ENCODE measurements around a stretch of chr5.

- PRO-cap, result no peak
These were observed 47.9 kb upstream of the C6 start for GRCh38 chr5:41261178-41261701.

GRCh38 chr5:42377556-42377986 is 45.7 kb upstream of the GHR start:
- PRO-cap, result no peak

DNA sequence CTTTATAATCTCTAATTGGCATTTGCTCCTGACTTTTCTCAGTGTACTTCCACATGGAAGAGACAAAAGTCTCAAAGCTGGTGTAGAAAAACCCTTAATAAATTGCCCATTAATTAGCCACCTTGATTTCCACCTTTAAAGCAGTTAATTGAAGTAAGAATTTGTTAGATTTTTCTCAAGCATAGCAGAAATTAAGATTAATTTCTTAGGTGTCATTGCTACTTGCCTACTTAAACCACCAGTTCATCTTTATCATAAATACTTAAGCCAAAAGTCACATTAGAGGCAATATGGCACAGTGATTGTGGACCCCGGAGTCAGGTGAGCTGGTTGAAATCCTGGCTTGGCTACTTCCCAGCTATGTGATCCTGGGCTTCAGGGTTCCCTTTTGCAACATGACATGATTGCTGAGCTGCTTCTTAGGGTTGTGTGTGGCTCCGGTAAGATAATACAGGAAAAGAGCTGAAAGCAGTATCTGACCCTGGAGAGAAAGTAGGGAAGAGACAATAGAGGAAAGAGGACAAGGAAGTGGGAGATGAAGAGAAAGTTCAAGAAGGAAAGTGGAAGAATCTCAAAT is 92.9 kb downstream of the GHR start:
- PRO-cap, result no peak

- PRO-cap, result no peak
These were observed 131.1 kb downstream of the GHR start for GRCh38 chr5:42554349-42554769.

DNA sequence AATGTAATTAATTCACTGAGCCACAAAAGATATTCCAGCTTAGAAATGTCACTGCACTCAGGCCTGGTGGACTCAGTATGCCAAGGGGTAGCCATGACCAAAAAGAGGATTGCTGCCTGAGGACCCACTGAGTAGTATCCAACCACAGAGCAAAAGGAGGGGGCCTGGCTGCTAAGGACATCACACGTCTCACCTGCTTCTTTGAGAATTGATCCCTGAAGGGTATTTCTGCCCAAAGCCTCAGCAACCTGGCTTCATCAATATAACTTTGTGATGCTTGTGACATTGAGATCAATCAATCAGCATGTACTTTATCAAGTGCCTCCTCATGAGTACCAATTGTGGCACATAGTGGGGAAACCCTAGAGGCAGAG is 134.6 kb upstream of the CCDC152 start:
- PRO-cap, result no peak

DNA sequence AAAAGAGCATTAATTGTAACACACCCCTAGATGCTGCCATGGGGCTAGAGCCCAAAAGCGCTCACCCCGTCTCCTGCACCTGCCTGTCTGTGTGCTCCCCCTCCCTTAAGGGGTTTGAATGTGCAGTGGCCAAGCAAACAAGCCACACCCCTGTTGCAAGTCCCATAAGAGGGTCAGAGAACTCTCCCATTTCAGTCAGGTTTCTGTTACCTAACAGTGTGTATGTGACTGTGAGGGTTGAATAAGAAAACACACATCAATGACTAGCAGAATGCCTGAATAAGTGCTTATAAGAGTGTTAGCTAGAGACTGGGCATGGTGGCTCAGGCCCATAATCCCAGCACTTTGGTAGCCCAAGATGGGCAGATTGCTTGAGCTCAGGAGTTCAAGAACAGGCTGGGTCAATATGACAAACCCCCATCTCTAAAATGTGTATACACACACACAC is 14.1 kb upstream of the SELENOP start:
- PRO-cap, result no peak

- PRO-cap, result no peak
These were observed 77.8 kb downstream of the ANXA2R start for GRCh38 chr5:42962386-42962692.

DNA sequence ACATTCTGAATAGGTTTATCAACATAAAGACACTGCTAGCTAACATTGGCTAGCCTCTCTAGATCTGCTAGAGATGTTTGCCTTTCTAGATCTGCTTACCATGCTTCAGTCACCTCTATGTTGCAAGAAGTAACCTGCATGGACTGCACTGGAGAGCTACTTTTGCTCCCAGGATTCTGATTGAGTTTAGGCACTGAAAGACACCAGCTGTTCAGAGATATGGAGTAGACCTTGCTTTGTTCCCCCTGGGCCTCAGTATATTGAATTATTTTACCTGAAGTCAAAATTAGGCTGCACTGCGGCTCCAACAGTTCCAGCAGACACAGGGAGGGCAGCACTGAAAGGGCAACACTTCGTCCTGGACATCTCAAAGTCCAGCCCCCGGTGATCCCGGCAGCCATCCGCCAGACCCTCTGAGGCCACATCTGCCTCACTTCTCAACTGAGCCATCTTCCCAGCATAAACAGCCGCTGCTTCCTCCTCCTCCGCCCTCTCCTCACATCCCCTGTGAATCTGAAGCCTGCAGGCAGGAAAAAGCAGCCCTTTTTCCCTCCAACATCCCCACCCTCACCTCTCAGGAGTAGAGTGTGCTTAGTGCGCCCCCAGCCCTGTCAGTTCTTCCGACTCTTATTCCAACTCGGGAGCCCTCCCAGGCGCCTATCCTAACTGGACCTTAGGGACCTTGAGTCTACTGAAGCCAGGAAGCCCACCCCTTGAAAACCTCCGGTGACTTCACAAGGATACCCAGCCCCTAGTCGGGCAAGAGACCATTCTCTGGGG is 30.2 kb downstream of the ANXA2R start:
- PRO-cap, result unidirectional peak, minus-strand start at position 507 of the sequence

- PRO-cap, result no peak
These were observed 1.6 kb downstream of the ANXA2R start for GRCh38 chr5:43038364-43039055.

DNA sequence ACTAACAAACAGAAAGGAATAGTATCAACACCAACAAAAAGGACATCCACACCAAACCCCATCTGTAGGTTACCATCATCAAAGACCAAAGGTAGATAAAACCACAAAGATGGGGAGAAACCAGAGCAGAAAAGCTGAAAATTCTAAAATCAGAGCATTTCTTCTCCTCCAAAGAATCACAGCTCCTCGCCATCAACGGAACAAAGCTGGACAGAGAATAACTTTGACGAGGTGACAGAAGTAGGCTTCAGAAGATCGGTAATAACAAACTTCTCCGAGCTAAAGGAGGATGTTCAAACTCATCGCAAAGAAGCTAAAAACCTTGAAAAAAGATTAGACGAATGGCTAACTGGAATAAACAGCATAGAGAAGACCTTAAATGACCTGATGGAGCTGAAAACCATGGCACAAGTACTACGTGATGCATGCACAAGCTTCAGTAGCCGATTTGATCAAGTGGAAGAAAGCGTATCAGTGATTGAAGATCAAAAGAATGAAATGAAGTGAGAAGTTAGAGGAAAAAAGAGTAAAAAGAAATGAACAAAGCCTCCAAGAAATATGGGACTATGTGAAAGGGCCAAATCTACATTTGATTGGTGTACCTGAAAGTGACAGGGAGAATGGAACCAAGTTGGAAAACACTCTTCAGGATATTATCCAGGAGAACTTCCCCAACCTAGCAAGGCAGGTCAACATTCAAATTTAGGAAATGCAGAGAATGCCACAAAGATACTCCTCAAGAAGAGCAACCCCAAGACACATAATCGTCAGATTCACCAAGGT is 14.1 kb upstream of the ANXA2R start:
- PRO-cap, result no peak

GRCh38 chr5:43063779-43064378 is 23.8 kb upstream of the ANXA2R start:
- PRO-cap, result no peak

GRCh38 chr5:43161178-43161589 is 30.8 kb upstream of the NIM1K start:
- PRO-cap, result no peak

DNA sequence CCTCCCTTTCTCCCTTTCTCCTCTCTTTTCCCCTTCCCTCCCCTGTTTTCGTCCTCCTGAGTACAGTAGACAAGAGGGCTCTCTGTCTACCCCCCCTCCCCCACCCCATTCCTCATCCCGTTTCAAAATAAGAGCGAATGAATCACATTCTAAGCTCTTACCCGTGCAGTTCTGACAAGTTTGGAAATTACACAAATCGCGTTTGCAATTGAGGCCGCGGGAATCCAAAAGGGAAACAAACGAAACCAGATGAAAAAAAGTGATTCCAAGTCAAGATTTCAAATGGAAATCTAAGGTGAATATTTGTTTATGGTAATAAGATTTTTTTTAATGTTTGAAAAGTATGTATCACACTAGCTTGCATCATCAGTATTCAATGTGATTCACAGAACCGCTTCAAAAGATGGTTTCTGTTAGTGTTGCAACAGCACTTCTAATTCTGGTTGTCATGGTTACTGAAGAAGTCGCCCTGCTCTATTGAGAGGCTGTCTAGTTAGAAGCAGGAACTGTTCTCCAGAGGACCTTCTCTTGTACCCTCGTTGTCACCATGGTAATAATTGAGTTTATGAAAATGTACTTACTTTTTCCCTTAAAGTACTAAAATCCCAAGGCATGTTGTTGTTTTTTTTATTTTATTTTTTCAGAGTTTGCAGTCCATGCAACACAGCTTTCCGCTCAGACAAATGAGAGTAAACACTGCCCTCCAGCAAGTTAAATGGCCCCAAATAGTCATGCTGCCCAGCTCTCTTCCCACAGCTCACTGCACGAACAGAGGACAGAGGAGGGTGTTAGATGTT is 1.5 kb downstream of the NIM1K start:
- PRO-cap, result no peak

DNA sequence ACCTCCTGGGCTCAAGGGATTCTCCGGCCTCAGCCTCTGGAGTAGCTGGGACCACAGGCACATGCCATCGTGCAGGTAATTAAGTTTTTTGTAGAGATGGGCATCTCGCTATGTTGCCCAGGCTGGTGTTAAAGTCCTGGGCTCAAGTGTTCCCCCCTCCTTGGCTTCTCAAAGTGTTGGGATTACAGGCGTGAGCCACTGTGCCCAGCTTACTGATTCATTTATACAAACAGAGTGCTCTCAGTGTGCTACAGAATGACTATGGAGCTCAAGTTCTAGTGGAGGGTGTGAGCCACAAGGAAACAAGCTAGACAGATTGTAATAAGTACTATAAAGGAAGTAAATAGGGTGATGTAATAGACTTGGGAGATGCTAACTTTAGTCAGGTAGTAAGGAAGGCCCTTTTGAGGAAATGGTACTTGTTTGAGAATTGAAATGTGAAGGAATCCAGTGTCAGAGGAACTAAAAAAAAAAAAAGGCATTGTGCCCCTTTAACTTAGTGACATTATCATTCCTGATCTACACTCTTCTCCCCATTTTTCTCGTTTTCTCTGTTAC is 1.7 kb upstream of the TMEM267 start:
- PRO-cap, result no peak

DNA sequence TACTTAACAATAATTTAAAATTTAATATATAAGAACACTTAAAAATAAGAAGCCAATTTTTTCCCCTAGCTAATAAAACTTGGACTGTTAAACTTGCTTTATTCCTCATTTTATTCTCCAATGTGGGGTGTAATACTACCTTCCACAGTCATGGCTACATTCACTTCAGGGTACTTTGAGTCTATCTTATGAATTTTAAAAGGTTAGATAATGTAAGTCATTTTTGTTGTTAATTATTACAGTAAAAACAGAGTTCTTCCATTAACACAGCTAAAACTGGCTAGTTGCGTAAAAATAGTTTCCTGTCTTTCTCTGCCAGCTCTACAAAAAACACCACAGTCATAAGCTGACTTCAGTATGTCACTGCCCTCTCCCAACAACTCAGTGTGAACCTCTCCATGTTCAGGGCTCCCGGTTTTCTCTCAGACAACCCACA is 84.9 kb upstream of the ITGA1 start:
- PRO-cap, result no peak

- PRO-cap, result no peak
These were observed 1.6 kb downstream of the ITGA1 start for GRCh38 chr5:52789187-52789836.

DNA sequence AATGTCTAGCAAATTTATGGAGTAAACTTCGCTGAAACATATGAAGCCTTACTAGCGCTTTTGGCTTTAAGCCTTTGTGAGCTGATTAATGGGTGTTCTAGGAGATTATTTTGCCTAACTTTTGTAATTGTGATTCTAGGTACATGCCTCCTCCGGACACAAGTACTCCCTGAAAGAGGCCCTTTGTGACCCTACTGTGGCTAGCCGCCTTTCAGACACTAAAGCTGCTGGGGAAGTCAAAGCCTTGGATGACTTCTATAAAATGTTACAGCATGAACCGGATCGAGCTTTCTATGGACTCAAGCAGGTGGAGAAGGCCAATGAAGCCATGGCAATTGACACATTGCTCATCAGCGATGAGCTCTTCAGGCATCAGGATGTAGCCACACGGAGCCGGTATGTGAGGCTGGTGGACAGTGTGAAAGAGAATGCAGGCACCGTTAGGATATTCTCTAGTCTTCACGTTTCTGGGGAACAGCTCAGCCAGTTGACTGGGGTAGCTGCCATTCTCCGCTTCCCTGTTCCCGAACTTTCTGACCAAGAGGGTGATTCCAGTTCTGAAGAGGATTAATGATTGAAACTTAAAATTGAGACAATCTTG is 13.7 kb downstream of the ITGA1 start:
- PRO-cap, result no peak

GRCh38 chr5:52887688-52888360 is 100.1 kb downstream of the ITGA1 start:
- PRO-cap, result no peak

GRCh38 chr5:53477124-53477466 is 3.3 kb upstream of the FST start:
- PRO-cap, result no peak

DNA sequence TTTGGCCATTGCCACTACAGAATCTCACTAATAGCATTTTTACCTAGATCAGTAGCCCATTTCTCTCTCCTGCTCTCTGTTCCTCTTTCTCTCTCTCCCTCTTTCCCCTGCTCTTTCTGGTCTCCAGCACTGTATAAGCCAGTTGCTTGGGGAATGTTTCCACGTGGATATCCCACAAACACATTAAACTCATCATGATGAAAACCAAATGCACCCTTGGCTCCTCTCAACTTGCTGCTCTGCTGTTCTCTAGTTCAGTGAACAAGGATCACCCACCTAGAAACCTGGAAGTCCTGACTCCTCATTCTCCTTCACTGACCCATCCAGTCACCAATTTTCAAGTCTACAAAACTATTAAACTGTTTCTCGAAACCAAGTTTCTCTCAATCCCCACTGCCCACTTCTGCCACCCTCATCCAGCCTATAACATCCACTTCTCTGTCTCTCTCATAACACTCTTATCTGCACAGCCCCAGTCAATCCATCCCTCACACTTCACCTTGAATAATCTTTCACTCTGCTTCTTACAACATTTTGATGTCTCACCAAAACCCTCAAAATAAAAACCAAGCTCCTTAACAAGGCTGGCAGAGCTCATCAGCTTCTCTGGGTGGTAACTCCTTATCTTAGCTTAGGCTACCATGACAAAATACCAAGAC is 79.3 kb downstream of the ARL15 start:
- PRO-cap, result no peak

Measured in ileum (tissue), 1 donor.